ENCODE measurements around the gene PCSK6.

- PRO-cap, 2 experiments = no peak in any of the 2 experiments
Measured at GRCh38 chr15:100926979-100927873, 8.1 kb downstream of the LRRK1 start.

- PRO-cap, 2 experiments = no peak in any of the 2 experiments
Measured at GRCh38 chr15:100929528-100930236, 10.5 kb downstream of the LRRK1 start.

DNA sequence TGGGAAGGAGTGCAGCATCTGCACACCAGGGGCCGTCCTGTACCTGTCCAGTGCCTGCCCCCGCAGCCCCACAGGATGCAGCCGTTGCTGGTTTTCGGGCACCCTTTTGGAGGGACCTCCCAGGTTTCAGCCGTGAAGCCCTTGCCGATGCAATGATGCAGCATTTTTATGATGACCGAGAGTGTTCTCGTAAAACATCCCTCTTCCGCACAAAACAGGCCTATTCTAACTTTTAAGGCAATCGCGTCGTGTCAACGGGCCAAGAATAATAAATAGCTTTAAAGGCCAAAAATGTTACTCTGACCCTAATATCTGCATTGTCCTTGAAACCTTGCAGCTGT lies 126.1 kb downstream of the LRRK1 start:
- PRO-cap, 2 experiments = no peak in any of the 2 experiments

GRCh38 chr15:101047410-101047925 lies 128.3 kb downstream of the LRRK1 start:
- PRO-cap, 2 experiments = no peak in any of the 2 experiments

- PRO-cap, 2 experiments = no peak in any of the 2 experiments
Measured at GRCh38 chr15:101065251-101066009, 146.3 kb downstream of the LRRK1 start.

DNA sequence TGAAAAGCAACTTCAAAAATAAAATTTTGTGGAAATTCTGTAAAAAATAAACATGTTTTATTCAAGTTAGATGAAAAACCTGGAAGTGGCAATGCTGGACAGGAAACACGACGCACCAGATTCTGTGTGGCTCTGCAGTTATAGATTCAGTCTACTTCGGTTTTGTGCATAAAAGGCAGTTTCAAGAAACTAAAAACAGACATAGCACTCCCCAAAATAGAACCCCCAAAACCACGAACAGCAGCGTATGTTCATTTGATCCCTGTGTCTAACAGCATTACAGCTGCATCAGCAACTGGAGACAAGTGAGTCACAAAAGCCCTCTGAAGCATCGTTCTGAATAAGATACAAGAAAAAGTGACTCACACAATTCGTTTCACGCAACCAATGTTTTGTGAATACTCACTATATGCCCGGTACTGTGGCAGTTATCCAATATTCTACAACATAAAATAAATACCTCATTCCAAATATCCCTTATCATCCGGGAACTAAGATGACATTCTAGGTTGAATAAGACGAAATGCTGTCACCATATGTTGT lies 52.1 kb downstream of the CHSY1 start:
- PRO-cap, 2 experiments = peak in 1 of 2 experiments; most common minus-strand start position 119 of the sequence (in 1)

DNA sequence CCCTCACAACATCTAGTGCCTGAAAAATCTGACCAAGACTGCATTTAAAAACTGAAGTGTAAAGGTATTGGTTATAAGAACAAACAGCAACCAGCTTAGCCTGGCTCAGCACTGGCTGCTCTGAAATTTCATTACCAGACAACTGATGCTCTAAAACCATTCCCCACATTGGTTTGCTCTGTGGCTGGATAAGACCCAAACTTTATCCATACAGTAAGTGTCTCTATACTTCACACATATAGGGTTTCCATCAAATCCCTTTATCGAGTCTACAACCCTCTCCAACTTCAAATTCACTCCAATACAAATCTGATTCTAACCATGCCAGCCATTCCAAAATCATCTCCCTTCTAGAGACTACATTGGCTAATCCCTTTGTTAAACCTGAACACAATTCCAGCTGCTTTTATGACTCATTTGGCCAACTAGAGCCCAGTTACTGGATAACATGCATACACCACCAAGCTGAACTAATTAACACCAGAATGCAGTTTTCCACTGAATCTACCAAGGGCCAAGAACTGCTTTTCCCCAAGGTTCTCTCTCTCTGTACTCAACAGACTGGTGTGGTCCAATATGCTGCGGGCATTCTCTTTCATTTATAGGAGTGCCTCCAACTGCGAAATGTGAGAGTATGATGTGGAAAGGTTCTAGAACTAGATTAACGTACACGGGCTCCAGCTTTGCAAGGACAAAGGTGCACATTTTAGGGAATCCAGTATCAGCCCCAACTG lies 1.6 kb downstream of the CHSY1 start:
- PRO-cap, 2 experiments = no peak in any of the 2 experiments

DNA sequence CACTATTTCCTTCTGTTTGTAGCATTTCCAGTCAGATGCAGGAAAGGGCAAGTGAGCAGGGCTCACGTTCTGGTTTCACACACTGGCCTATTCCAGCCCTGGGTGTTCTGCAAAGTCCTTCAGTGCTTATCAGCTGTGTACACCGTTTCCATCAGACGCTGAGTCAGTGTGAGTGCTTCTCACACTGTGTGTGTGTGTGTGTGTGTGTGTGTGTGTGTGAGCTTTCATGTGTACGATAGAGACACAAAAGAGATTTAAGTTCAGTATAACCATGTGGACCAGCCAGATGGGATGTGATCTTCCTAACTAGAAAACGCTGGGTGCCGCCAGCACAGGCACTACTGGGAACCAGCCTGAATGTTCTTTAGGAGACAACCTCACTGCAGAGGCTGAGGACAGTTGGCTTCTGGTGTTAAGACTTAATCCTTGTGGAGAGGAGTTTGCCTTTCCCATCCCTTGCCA lies 3.8 kb upstream of the CHSY1 start:
- PRO-cap, 2 experiments = no peak in any of the 2 experiments

- PRO-cap, 2 experiments = peak in 2 of 2 experiments; most common minus-strand start chr15:101265037 (in 1)
Measured at GRCh38 chr15:101264770-101265842, 12.2 kb downstream of the SELENOS start.

- PRO-cap, 2 experiments = peak in 2 of 2 experiments; most common plus-strand start chr15:101295828 (in 2); most common minus-strand start chr15:101295722 (in 2)
Measured at GRCh38 chr15:101295511-101296002, 509 bp upstream of the SNRPA1 start.

DNA sequence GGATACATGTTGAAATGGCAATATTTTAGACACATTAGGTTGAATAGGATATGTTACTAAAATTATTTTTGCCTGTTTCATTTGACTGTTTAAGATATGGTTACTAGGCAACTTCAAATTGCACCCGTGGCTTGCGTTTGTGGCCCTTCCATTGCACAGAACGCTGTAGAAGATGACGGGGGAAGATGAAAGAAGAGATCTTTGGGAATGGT lies 18.7 kb upstream of the SNRPA1 start:
- PRO-cap, 2 experiments = no peak in any of the 2 experiments

DNA sequence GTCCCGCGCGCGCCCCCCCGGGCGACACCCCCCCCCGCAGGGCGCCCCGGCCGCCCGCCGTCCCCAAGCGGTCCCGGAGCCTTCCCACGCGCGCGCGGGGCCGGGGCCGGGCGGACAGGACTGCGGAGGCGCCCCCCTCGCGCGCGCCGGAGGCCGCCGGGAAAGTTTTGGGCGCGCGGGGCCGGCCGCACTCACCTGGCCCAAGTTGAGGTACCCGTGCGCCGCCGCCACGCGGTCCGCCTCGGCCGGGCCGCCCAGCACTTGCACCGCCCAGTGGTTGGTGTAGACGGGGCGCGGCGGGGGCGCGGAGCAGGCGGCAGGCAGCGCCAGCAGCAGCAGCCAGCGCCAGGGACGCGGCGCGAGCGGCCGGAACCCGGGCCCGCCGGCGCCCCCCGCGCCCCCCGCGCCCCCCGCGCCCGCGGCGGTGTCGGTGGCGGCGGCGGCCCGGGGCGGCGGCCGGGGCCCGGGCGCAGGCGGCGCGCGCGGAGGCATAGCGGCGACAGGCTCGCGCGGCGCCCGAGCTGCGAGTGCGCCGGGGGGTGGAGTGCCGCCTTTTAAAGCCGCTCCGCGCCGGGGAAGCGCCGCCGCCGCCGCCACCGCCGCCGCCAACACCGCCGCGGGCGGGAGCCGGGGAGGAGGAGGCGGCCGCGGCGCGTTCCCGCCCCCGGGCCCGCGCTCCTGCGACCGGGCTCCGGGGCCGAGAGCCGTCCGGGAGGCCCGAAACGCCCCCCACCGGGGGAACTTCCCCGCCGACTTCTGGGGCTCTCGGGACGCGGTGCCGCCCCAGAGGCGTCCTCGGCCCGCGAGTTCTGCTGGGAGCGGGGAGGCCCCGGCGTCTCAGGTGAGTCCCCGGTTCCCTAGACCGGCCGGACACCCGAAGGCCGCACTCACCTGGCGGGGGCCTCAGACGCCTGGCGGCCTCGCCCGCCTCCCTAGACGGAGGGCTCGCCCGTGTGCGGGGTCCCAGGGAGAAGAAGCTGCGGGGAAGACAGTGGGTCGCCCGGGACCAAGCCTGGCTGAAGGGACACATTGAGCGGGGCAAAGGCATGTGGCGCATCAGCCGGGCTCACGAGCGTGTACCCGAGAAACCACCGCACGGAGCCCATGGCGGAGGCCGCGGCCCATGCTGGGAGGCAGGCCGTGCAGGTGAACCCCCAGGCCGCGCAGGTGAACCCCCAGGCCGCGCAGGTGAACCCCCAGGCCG lies at the start of gene PCSK6:
TSS of gene PCSK6 (minus strand) at position 529 of the 1,204 bp plus-strand sequence.
- PRO-cap, 2 experiments = peak in 2 of 2 experiments; most common minus-strand start position 529 of the sequence (in 2)

DNA sequence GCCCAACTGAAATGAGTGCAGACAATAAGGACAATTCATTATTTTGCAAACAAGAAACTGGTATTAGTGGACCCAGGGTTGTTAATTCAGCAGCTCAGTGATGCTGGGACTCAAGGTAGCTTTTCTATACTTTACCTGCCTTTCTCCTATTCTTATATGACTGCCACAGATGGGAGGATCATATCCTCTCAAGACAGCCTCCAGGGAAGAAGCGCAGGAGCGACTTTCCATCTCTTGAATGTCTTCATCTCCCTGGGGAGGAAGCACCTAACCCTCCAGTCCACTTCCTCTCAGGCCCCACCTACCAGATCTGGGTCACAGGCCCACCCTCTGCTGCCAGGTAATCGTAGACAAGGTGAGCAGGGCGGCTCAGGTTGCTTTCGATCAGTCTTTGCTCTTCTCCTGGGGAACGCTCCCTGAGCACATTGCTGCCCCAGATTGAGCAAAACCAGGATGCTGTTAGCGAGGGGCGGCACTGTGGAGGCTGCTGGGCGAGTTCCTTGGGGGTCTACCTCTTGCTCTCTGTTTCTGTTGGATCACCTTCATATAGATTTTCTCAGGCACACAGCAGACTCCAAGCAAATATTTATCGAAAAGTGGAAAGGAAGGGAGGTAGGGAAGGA lies 5.7 kb upstream of the PCSK6 start:
- PRO-cap, 2 experiments = no peak in any of the 2 experiments

DNA sequence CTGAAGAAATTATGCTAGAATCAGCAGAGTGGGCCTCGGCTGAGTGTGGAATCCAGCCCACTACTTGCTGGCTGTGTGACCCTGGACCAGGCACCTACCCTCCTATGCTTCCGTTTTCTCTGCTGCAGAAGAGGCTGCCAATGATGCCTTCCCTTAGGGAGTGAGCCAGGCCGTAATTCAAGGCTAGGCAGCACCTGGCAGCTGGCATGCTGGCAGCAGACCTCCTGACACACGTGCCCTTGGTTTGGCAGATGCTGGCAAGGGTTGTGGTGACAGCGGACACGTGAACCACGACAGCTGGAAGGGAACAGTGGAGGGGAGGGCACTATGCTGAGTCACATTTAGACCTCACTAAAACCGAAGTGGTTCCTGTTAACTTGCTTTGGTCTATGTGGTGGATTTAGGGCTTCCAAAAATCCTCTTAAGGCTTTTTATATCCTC lies 10.4 kb upstream of the PCSK6 start:
- PRO-cap, 2 experiments = no peak in any of the 2 experiments

DNA sequence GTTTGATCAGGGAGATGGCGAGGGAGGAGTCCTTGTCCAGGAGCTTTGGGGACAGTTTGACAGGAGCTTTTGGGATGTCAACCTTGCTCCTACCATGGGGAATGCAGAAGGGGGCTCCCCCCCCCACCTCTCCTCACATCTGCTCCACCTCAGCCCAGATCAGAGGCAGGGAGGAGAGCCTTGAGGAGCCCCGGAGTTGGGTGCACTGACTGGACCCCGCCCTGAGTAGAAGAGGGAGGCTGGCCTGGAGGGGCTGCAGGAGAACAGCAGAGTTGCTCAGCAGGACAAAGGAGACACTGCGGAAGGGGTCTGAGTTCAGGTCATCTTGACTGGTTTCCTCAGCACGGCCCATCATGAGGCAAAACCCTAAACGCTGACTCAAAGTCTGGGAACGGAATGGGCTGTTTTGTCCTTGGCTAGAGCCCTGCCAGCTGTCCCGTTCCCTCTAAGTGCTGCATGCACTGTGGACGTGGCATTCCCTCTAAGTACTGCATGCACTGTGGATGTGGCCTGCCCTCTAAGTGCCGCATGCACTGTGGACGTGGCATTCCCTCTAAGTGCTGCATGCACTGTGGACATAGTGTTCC lies 36.9 kb downstream of the TM2D3 start:
- PRO-cap, 2 experiments = no peak in any of the 2 experiments

GRCh38 chr15:101640960-101641513 lies 11.1 kb downstream of the TM2D3 start:
- PRO-cap, 2 experiments = peak in 1 of 2 experiments; most common minus-strand start chr15:101641002 (in 1)

DNA sequence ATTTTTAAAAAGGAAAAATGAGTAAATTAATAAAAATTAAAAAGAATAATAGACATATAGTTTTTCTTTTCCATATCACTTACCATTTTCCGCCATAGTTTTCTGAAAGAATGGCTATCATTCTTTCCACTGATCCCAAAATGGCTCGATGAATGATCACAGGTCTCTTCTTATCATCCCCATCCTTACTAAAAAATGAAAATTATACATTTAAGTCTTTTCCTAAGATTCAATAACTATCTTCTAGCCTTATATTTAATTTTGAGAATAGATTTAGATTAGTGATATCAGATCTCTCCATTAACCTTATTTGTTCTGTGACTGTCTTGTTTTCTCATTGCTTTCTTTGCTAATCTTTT lies 9.4 kb upstream of the TM2D3 start:
- PRO-cap, 2 experiments = no peak in any of the 2 experiments

DNA sequence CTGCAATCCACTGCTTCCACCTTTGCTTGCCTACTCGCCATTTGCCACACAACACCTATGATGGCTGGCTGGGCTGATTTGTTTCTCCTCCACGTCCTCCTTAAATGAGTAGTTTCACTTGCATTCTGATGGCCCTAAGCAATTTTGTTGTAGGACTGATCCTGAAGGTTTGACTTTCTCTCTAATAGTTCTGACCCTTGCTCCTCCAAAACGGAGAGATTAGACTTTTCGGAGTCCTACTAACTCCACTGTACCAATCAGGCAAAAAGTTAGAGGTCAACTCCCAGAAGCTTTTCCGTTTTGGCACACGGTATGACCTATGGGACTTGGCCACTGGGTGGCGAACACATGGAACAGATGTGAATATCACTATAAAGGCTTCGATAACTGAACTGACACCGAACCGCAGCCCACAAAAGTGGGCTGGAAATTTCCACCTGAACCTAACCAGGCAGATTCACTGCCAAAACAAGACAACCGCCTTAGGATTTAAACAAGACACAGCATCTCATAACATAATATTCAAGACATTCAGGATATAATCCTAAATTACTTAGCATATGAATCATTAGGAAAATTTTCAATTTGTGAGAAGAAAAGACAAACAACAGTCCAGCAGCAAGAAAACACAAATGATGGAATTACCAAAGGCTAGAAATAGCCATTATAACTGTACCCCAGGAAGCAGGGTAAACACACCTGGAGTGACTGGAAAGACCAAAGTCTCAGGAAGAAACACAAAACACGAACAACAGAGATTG lies 12.2 kb upstream of the TM2D3 start:
- PRO-cap, 2 experiments = no peak in any of the 2 experiments

- PRO-cap, 2 experiments = peak in 1 of 2 experiments; most common plus-strand start chr15:101723333 (in 1)
Measured at GRCh38 chr15:101723014-101723614, 1.2 kb downstream of the TARS3 start.